A375 (cell line): Measurements from ENCODE around the gene C6orf118.

- RAMPAGE, long total RNA, result no peak
These were observed 81.4 kb downstream of the MAP3K4 start for GRCh38 chr6:161072657-161073638.

- RAMPAGE, long total RNA, result no peak
These were observed 124.5 kb downstream of the MAP3K4 start for GRCh38 chr6:161115894-161116674.

DNA sequence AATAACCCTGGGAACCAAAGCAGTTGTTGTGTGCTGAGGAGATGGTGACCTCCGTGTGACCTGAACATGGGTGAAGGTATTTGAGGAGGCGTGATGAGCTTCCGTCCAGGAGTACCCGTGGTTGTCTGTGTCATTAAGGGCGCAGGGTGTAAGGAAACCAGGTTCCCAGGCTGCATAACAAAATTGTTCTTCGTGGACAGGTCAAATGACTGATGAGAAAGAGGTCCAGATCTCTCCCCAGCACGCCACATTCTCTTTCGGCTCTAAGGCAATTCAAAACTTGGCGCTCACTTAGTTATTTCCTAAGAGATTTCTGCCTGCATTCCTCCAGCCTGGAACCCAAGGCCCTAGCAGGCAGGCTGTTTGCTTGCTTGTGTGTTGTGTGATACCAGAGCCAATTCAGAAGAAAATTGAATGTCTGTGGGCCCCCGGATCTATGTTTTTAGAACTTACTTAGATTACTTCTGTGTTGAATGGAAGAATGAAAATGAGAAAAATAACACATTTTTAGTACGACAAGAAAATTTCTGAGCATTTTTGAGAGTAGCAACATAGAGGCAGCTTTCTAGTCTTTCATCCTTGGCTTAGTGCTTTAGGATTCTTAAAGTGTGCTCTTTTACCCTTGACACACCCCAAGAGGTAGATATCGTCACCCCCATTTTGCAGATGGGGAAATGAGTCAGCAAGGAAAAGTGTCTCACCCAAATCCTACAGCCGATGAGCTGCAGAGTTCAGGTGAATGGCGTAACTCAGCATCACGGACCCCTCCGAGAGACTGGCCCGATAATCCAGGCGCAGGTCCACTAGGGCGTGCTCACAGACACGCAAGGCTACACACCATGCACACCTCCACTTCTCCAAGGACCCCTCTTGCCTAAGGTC is 139.7 kb downstream of the AGPAT4 start:
- RAMPAGE, long total RNA, result no peak

DNA sequence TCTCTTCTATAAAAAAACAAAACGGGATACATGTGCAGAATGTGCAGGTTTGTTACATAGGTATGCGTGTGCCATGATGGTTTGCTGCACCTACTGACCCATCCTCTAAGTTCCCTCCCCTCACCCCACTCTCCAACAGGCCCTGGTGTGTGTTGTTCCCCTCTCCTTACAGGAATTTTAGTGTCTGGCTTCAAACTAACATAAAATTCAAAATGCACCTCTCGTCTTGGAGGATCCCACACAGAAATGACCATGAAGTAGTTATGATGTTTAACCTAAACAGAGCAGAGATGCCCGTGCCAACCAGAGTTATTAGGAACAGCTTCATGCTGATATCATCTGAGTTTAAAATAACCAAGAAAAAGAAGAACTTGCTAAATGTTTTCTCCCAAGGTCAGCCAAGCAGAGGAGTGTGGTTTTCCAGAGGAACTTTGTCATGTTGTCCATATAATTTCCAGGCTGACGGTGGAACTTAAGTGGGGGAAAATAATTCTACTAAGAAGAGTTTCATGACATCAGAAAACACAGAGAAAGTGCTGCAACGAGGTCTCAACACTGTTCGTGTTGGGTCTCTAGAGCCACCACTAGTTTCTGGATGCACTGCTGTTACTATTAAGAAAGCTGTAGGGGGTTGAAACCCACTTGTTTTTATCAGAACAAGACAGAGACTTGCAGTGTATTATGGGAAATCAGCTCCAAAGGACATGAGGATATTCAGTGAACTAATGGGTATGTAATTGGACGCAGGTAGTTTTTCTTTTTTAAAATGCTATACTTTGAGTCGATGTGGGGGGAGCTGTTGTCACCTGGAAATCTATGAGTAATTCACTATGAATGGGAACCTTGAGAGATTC is 5.3 kb downstream of the AGPAT4 start:
- RAMPAGE, long total RNA, result no peak

GRCh38 chr6:162698370-162698838 is 29.2 kb downstream of the PRKN start:
- RAMPAGE, long total RNA, result no peak

DNA sequence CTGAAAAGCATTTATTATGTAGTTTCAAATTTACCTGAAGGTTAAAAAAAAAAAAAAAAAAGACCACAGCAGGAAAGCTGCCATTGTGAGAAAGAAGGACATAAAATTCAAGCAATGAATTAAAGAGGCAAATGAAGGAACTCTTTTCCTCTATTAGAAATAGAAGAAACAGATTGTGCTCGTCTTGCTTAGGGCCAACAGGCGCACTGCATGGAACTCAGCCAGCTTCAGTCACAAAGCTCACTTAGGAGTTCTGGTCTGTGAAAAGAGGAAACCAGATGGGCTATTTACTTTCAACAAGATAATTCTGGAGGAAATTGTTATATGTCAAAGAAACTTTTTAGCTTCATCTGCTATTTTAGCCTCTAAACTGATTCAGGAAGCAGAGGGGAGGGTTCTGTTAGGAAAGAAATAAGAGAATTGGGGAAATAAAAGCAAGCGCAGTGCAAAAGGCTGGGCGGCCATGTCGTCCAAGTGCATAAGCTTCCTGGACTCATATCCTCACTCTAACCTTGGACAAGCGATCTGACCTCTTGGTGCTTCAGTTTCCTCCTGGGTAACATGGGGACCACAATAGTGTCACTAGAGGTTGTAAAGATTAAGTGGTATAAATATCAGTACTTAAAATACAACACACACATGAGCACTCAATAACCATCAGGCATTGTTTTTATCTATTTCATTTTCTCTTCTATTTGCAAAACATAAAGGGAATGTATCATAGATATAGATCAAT is 21.3 kb downstream of the PRKN start:
- RAMPAGE, long total RNA, result no peak

- RAMPAGE, long total RNA, result no peak
These were observed 222.8 kb upstream of the QKI start for GRCh38 chr6:163191358-163192401.

- RAMPAGE, long total RNA, result no peak
These were observed 60.5 kb upstream of the QKI start for GRCh38 chr6:163353905-163354576.

GRCh38 chr6:163404402-163405558 is 9.7 kb upstream of the QKI start:
- RAMPAGE, long total RNA, result no peak

- RAMPAGE, long total RNA, result no peak
These were observed 8.2 kb upstream of the QKI start for GRCh38 chr6:163406395-163406676.

GRCh38 chr6:163474306-163474924 is 59.9 kb downstream of the QKI start:
- RAMPAGE, long total RNA, result no peak

DNA sequence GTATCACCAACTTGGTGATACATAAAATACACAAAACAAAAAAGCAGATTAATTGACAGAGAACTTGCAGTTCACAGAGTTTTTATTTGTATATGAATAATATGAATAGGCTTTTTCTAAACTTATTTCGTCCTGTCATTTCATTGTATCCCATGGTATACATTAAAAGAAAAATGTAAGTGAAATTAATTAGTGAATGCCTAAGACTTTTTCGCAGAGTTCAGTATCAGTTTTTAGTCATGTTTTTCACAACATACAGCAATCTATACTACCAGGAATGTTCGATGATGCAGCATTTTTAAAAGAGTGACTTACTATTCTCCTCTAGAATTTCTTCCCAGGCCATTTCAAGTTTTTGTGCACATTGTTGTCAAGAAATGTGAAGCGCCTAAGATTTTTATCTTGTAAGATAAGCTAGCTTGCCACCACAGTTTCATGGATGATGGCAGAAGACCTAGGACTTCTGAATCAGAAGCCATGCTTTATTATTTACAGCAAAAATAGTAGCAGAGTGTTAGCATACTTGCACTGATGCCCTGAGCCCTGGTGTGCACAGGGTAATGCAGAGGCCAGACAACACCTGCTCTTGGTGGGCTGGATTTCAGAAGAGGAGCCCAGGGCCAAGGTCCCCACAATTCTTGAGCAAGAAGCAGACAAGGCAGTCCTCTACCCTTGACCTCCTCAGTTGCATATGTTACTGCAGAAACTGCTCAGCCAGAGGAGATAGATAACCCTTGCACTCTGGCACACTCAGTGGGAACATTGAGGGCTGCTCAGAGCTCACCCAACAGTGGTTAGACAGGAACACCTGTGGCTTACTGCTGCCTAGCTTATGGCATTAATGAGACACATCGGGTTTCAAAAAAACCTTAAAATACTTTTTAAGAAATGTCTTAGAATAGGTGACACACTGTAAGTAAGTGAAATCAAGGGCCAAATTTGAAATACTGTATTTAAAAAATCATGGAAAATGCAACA is 99.1 kb downstream of the QKI start:
- RAMPAGE, long total RNA, result no peak

GRCh38 chr6:163533516-163533862 is 119.0 kb downstream of the QKI start:
- RAMPAGE, long total RNA, result no peak

- RAMPAGE, long total RNA, result no peak
These were observed 529.6 kb downstream of the QKI start for GRCh38 chr6:163944098-163944476.

- RAMPAGE, long total RNA, result no peak
These were observed at the start of gene C6orf118 for GRCh38 chr6:165309056-165309849. C6orf118 (minus strand) TSS chr6:165309605.

- RAMPAGE, long total RNA, result no peak
These were observed 89.8 kb upstream of the PDE10A start for GRCh38 chr6:165752860-165753125.

DNA sequence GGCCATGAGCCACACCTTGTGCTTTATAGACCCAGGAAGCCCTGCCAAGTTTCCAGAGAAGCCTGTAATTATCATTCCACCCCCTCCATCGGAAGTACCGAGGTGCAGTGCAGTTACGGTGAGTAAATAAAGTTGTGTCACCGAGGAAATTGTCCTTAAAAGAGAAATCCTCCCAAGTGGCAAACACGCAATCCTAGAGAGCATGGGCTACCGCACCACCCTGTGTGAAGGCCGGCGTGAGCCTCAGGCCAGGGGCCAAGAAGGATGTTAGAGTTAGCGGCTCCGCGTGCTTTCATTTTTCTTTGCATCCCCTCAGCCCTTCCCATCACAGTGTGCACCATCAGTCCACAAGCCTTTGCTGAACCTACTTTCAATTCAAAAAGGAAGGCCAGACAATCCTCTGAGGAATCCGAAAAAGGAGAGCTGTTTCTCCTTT is 183.2 kb upstream of the PDE10A start:
- RAMPAGE, long total RNA, result no peak

DNA sequence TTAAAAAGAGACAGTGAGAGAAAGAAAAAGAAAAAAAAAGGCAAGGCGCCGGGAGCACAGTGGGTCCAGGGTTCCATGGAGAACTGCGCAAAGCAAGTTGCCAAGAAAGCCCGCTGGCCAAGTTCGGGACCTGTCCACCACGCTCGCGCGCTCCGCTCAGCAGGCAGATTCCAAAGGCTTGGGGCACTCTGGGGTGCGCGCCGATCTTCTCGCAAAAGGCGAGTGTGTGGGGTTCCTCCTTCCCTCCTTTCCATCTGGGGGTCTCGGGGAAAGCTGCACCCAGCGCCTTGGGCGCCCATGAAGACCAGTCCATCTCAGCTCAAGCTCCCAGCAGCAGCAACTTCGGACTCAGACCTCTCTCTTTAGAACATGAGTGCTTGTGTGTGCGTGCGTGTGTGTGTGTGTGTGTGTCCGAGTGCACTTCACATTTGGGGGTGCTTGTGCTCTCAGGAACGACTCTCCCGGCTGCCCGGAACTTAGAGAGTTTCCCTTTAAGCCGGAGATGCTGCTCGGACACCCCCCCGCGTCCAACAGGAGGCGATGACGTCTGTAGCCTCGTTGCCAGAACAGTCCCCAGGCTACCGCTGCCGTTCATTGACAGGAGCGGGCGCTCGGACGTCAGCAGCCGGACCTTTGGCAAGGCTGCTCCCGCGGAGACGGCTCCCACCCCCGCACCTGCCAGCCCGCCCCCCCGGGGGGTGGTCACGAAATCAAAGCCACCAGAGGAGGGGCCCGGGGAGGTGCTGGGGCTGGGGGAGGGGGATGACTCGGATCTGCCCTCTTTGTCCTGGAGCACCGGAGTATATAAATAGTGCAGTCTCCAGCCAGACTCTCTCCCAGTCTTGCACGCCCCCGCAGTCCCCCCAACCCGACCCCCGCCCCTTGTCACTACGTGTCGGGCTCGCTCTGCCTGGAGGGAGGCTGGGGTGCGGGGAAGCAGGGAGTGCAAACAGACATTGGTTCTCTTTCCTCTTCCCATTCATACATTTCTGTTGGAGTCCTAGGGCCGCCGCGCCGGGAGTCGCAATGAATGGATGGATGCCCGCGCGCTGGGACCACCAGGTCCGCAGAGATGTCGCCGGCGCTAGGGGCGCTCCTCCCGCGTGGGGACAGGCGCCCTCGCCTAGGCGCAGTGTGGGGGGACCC is 179.7 kb downstream of the TBXT start:
- RAMPAGE, long total RNA, result no peak

- RAMPAGE, long total RNA, result no peak
These were observed 1.1 kb upstream of the PRR18 start for GRCh38 chr6:166309199-166309738.

DNA sequence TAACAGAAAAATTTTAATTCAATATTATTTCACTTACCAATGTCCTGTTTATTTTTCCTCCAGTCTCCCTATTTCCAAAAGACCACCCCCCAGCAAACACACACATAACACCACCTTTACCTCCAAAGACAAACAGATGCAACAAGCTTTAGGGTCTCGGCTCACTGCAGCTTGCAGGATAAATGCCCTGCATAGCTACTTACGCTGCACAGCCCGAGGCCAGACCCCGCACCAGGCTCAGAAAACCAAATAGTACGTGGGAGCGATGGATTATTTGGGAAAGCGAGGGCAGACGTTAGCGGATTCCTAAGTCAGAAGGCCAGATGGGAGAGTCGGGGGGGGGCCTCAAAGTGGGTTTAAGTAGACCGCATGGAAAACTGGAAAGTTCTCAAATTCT is 480 bp downstream of the SFT2D1 start:
- RAMPAGE, long total RNA, result no peak